Mesenchymal stem cell of adipose (primary cell): ENCODE measurements around a stretch of chr17.

DNA sequence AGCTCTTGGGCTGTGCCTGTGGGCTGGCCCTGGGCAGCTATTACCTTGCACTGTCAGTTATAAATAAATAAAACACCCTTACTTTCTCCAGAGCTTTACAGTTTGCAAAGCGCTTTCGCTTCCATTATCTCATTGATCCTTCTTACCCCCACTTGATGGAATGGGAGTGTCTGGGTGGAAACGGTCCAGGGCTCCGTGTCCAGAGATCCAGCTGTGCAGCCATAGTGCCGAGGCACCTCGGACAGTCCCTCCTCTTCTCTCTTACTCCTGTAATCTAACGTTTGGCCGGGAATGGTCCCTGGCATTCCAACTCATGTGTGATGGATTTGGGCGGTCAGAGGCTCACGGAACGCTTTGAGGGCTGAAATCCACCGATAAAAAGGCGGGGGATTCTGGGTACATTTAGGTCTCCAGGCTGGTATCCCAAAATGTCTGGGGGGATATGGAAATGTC is 4.9 kb upstream of the SGCA start:
- CAGE, long polyA plus RNA = no peak

GRCh38 chr17:50205347-50205922 is 4.0 kb upstream of the COL1A1 start:
- CAGE, long polyA plus RNA = no peak

GRCh38 chr17:50206873-50207281 is 5.4 kb upstream of the COL1A1 start:
- CAGE, long polyA plus RNA = no peak

GRCh38 chr17:50210114-50210765 is 8.8 kb upstream of the COL1A1 start:
- CAGE, long polyA plus RNA = no peak

DNA sequence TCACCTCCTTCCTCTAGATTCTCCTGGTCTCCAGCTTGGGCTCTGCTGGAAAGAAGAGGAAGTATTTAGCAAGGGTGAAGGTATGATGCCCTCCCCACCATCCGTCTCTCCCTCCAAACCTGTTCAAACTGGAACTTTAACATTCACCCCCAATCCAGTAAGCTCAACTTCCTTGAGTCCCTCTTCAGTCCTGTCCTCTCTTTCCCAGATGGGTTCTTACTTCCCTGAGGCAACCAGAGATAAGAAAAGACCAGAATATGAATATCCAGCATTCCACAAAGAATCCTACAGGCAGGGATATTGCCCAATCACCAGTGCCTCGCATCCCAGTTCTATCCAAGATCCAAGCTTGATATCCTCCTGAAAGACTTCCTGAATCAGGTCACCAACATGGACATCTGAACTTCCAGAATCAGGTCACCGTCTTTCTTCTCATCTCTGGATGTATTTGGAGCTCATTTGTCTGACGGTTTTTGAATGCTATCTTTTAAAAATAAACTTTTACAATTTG is 13.5 kb upstream of the COL1A1 start:
- CAGE, long polyA plus RNA = no peak

DNA sequence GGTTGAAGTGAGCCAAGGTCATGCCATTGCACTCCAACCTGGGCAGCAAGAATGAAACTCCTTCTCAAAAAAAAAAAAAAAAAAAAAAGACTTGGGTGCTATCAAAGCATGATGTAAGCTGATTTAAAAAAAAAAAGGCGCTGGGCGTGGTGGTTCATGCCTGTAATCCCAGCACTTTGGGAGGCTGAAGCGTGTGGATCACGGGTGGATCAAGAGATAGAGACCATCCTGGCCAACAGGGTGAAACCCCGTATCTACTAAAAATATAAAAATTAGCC is 20.2 kb upstream of the TMEM92 start:
- CAGE, long polyA plus RNA = no peak

GRCh38 chr17:50257744-50258150 is 16.5 kb upstream of the TMEM92 start:
- CAGE, long polyA plus RNA = no peak

- CAGE, long polyA plus RNA = no peak
These were observed 10.8 kb upstream of the TMEM92 start for GRCh38 chr17:50263430-50264002.

- CAGE, long polyA plus RNA = no peak
These were observed 7.7 kb upstream of the TMEM92 start for GRCh38 chr17:50266604-50267022.

GRCh38 chr17:50276655-50277238 is 2.5 kb downstream of the TMEM92 start:
- CAGE, long polyA plus RNA = no peak

- CAGE, long polyA plus RNA = no peak
These were observed 13.1 kb downstream of the TMEM92 start for GRCh38 chr17:50287351-50287768.

GRCh38 chr17:50345552-50345991 is 354 bp upstream of the XYLT2 start:
- CAGE, long polyA plus RNA = no peak

DNA sequence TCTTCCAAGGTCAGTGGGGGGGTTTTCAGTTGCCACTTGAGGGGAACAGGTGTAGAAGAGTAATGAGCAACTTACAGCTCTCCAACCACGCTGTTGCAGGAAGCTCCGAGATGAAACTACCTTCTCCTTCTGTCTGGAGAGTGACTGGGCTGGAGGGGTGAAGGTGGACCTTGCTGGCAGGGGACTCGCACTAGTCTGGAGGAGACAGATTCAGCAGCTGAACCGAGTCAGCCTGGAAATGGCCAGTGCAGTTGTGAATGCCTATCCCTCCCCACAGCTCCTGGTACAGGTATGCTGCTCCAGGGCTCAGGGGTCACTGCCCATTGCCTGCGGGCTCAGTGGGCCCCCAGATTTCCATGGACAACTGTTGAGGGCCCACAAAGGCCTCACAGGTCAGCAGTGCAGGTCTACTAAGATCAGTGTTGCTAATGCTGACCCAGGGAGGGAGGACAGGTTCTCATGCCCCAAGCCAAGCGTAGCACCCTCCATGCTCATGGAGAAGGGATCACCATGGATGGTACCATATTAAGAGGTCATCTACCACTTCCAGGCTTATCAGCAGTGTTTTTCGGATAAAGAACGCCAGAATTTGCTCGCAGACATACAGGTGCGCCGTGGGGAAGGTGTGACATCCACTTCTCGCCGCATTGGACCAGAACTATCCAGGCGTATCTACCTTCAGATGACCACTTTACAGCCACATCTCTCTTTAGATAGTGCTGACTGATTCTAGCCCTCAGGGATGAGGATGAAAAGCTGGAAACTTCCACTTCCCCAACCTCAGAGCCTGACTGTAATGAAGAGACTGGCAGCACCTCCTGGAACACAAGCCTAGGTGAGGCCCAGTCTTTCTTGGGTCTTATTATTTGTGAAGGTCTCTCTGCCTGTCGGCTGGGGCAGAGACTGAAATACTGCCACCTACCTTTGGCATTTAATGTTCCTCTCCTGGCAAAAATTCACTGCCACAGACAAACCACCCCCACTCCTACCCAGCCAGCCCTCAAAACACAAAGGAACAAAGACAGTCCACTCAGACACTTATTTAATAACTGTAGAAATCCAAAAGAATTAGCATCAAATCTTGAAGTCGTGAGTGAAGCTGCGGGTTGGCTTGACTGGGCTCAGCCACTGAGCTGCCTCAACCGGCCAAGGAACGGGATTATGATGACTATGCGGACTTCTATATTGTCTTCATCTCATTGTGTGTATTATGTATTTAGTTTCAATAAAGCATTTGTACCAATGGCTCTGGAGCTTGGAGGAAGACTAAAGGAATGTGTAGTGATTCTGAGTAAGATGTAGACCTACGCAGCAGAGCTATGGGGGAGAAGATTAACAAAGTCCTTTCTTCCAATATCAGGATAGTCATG is 7.7 kb downstream of the EME1 start:
- CAGE, long polyA plus RNA = no peak

DNA sequence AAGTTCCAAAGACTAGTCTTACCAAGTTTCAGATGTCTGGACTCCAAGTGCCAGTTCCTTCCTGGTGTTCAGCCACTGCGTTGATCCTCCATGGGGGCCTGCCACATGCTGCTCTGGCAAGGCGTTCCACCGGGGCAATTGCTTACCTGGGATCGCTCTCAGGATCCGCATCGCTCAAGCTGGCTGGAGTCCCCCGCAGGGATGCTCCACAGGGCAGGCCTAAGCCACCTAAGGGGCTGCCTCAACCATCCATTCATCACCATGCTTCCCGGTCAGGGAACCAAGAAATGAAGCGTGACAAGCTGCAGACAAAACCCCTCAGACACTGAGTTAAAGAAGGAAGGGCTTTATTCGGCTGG is 6.3 kb upstream of the ACSF2 start:
- CAGE, long polyA plus RNA = no peak

DNA sequence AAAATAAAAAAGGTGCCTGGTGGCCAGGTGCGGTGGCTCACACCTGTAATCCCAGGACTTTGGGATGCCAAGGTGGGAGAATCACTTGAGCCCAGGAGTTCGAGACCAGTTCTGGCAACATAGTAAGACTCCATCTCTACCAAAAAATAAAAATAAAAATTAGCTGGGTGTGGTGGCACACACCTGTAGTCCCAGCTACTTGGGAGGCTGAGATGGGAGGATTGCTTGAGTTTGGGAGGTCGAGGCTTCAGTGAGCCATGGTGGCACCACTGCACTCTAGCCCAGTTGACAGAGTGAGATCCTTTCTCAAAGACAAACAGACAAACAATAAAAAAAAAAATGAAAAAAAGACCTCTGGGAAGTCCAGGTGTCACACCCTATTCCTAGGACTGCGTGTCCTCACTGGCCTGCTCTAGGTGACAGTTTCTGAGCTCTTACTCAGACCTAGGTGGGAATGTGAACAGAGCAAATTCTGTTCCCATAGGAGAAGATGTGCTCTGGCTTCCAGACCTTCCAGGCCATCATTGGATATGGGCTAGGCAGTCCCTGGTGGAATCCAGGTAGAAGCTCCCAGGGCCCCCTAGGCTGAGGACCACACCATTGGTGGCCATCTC is 11.8 kb downstream of the CHAD start:
- CAGE, long polyA plus RNA = no peak

DNA sequence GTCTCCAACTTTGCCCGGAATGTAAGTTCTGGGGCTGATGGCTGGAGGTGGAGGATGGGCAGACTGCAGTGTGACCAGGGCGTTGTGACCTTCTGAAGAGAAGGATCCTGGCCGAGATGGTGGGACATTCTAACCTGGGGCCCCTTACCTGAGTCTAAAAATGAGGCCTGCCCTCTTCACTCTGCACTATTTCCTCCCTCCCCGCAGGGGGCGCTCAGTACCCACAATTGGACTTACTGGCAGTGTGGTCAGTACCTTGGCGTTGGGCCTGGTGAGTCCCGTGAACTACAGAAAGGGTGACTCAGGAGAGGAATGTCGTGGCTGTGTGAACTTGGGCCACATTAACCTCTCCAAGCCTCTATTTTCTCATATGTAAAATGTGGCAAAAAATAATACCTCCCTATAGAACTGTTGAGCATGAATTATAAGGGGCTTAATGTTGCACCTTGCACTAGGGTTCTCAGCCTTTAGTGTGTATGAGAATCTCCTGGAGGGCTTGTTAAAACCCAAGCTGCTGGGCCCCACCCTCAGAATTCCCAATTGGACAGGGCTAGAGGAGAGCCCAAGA is 3.9 kb downstream of the RSAD1 start:
- CAGE, long polyA plus RNA = no peak

DNA sequence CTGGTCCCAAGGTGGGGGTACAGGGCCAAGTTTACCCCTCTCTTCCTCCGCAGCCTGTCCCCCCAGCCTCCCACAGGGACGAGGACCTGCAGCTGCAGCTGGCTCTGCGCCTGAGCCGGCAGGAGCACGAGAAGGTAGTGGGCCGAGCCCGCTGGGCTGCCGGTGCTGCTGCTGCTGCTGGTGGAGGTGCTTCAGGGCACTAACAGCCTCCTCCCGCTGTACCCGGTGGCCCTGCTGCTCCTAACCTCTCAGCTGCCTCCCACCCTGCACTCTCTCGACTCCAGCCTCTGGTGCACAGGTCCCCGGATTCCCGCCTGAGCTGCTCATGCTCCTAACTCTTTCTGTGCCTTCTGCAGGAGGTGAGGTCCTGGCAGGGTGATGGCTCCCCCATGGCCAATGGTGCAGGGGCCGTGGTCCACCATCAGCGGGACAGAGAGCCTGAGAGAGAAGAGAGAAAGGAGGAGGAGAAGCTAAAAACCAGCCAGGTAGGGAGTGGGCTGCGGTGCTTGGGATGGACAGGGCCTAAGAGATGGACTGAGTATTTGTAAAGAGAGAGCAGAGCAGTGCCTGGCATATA is 6.4 kb downstream of the EPN3 start:
- CAGE, long polyA plus RNA = no peak

- CAGE, long polyA plus RNA = no peak
These were observed 5.1 kb upstream of the SPATA20 start for GRCh38 chr17:50541688-50542368.

GRCh38 chr17:50551802-50552283 is 4.9 kb downstream of the SPATA20 start:
- CAGE, long polyA plus RNA = no peak

DNA sequence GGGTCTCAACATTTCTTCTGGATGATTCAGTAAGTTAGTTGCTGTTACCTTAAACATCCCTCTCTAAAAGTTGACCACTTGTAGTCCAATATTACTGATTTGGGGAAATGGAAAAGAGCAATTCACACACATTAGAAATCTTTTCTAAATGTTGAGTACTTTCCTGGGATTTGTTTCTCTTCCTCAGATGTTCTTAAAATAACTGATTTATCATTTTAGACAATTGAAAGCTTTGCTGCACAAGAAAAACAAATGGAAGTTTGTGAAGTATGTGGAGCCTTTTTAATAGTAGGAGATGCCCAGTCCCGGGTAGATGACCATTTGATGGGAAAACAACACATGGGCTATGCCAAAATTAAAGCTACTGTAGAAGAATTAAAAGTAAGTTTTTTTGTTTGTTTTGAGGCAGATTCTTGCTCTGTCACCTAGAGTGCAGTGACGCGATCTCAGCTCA is 22.9 kb downstream of the ANKRD40CL start:
- CAGE, long polyA plus RNA = no peak